LHCN-M2 (cell line): ENCODE data around the gene SCARF1.

DNA sequence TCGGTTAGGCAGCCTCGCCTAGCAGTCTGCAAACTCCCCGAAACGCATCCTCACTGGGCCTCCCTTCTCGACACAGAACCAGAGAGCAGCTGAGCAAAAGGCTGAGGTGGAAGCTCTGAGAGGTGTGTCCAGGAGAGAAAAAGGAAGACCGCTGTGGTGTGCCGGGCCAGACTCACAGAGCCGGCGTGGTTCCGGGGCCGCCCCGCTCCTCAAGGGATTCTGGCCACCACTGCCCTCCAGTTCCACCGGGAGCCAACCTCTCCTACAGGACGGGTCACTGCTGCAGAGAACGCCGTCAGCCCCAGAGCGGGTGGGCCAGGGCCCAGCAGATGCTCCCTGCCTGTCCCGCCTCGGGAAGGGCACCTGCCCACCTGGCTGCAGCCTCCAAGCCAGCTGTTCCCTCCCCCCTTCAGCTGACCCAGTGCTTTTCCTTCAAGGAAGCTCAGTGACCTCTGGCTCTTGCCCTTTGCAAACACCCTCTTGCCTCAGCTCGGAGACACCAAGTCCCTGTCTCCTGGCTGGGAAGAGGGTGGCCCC is 71.7 kb downstream of the ABR start:
- RAMPAGE, long total RNA = no peak

DNA sequence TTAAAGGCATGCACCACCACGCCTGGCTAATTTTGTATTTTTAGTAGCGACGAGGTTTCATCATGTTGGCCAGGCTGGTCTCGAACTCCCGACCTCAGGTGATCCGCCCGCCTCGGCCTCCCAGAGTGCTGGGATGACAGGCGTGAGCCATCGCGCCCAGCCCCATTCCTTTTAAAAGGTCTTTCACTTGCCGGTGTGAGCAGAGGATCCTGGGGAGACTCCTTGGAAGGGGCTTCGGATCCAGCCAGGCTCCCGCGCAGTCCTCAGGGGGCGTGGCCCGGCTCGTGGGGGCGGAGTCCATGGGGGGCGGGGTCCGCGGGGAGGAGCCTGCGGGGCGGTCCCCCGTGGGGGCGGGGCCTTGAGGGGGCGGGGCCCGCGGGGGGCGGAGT is 23.2 kb upstream of the ABR start:
- RAMPAGE, long total RNA = no peak

GRCh38 chr17:1286693-1287088 is 7.2 kb downstream of the TRARG1 start:
- RAMPAGE, long total RNA = no peak

DNA sequence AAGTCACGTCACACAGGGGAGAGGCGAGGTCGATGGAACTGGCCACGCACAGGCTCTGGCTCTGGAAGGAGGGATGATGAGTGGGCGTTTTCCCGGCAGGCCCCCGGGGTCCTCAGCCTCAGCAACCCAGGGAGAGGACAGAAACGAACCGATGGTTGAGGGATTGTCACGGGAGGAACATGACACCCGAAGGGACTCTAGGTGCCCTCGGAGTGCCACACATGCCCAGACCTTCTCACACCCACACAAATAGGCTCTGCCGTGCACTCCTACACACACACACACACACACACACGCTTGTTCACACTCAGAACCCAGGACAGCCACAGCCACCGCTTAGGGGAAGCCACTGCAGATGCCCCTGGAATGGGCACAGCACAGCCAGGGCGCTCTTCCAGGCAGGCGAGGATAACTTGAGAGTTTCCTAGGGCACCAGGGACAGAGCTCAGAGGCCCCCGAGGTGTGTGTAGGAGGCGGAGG is 20.8 kb downstream of the TRARG1 start:
- RAMPAGE, long total RNA = no peak

DNA sequence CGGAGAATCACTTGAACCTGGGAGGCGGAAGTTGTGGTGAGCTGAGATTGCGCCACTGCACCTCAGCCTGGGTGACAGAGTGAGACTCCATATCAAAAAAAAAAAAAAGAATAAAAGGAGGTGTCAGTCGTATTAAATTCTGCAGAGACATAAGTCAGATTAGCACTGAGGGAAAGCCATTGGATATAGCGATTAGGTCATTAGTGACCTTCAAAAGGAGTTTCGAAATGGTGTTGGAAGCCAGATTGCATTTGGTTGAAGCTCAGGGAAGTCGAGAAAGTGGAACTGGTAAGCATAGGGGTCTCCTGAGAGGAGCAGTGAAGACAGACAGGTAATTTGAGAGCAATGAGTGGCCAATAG is 4.7 kb upstream of the YWHAE start:
- RAMPAGE, long total RNA = no peak

DNA sequence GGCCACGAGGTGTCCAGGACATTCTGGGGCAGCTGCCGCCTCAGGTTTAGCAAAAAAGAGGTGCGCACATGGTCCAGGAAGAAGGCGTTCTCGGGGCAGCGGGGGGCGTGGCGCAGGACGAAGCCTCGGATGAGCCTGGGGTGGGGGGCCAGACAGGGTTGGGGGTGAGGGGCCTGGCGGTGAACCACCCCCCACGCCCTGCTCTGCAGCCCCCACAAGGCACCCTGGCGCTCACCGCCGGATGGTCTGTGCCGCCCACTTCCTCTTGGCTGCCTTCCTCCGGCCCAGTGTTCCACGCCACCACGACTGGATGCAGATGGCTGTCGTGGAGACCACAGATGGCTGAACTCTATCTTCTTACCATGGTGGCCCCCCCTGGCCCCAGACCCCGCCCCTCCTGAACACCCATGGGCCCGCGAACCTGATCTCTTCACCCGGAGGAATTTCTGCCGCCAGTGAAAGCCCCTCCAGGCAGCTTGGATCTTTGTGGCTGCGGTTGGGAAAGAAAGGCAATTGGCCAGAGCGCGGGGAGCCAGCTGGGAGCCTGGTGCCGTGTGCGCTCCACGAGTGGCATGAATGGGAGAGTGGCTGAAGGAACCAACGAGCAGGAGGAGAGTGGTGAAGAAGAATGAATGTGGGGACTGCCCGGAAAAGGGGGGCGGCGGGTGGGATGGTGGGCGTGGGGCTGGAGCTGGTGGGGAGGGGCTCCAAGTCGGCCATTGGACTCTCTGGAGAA is 14.3 kb upstream of the CRK start:
- RAMPAGE, long total RNA = no peak

DNA sequence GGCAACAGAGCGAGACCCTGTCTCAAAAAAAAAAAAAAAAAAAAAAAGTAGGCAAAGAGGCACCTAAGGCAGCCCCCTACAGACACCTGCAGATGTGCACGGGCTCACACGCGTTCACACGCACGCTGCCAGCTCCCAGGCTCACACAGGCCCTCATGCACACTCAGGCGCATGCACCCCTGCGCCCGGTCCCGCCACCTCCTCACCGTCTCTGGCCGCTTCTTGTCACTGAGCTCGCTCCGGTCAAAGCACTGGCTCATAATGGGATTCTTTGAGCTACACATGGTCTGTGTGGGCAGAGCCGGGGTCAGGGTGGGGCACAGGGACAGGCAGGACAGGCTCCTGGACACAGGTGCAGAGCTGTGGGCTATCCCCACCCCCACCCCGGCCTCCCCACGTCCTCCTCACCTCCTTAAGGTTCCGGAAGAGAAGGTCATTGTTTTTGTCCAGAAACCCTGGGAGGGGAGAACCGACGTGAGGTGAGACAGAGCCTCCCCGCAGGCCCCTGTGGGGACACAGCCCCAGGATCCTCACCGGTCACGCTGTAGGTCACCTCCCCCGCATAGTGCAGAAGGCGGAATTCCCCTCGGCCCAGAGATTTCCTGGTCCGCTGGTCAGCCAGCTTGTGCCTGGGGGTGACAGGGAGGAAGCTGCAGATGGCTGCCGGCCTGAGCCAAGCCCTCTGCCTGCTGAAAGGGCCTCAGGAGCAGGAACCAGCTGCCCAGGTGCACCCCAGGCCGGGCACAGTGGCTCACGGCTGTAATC is 17.9 kb downstream of the MYO1C start:
- RAMPAGE, long total RNA = no peak

- RAMPAGE, long total RNA = no peak
Measured at GRCh38 chr17:1645579-1646067, at the start of gene SCARF1. SCARF1 (minus strand) TSS chr17:1645732.

DNA sequence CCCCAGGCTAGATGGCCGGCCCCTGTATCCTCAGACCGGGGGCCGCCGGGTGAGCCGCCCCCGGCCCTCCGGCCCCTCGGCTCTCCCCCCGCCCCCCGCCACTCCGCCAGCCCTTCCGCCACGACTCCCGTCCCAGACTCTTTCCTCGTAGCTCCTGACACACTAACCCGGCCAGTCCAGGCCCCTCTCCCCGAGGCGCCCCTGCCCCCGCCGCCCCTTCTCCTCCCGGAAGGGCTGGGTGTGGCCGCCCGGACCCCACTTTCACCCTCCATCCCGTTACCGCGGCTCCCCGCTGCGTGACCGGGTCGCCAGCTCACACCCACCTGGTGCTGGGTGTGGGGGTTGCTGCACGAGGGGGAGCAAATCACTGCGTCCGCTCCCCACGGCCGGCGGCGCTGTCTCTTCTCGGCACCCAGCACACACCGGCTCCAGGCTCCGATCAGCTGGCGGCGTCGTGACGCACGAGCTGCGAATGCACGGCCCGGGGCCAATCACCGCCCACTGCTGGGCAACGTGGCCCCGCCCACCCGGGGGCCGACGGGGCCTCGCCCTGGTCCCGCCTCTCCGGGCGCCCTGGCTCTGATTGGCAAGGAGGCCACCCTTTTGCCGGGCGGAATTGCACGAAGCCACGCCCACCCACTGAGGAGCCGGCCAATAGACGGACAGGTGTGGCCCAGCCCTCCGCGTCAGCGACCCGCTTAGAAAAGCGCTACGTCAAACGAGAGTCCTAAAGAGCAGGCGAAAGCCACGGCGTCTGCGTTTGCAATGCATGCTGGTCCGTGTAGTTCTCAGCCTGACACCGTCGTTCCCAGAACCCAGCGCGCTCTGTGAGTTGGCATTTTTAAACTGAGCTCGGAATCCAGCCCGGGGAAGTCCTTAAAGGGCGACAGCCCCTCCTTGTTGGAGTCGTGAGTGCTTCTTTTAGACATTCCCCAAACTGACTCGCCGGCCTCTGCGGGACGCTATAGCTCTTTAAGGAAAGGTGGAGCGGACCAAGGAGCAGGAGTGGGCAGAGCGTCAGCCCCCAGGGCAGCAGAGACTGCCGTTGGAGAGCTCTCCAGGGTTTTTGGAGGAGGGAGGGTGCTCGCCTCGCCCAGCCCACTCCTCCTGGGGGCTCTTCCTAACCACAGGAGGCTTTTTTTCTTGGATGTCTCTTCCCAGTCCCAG is 6.0 kb upstream of the TLCD2 start:
- RAMPAGE, long total RNA = no peak

- RAMPAGE, long total RNA = no peak
Measured at GRCh38 chr17:1721967-1722445, 2.5 kb upstream of the WDR81 start.

DNA sequence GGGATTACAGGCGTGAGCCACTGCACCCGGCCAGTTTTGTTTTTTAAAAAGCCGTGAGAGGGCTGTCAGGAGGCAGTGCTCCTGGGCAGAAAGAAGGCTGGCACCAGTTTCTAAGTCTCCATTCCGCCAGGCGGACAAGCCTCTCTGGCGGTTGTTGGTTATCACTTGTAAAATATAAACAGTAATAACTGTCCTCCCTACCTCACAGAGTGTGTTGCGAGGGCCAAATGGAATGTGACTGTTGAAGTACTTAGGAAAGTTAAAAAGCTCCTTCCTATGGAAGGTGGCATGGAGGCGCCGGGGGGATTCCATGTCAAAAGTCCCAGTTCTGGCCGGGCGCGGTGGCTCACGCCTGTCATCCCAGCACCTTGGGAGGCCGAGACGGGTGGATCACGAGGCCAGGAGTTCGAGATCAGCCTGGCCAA is 739 bp upstream of the WDR81 start:
- RAMPAGE, long total RNA = no peak

GRCh38 chr17:1746766-1747658 is 4.3 kb downstream of the SERPINF2 start:
- RAMPAGE, long total RNA = no peak

DNA sequence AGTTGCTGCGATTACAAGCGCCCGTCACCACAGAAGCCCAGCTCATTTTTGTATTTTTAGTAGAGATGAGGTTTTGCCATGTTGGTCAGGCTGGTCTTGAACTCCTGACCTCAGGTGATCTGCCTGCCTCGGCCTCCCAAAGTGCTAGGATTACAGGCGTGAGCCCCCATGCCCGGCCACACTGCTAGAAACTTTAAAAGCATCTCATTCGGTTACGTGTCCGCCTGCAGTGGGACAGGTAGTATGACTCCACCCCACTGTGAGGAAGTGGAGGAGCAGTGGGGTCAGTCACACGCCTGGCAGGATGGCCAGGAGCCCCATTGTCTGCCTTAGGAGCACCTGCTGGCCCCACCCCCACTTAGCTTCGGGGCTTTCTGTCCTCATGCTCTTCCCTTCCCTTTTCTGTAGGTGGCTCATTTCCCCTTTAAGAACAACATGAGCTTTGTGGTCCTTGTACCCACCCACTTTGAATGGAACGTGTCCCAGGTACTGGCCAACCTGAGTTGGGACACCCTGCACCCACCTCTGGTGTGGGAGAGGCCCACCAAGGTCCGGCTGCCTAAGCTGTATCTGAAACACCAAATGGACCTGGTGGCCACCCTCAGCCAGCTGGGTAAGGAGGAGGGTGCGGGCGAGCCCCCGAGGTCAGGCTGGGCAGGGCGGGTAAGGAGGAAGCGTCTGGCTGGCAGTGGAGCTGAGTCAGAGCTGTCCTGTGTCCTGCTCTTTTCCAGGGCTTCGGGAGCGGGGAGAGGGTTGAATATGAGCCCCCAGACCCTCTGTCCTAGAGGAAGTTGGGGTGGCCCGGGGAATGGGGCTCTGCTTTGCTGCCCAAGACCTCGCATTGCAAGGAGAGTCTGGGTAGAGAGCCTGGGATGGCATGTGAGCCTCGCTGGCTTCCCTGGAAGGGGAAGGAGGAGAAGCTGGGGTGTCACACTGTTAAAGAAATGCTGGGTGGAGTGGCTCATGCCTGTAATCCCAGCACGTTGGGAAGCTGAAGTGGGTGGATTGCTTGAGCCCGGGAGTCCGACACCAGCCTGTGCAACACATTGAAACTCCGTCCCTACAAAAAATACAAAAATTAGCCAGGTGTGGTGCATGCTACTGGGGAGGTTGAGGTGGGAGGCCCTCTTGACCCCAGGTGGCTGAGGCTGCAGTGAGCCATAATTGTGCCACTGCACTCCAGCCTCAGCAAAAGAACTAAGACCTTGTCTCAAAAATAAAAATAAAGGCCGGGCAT is 9.3 kb upstream of the SERPINF1 start:
- RAMPAGE, long total RNA = no peak

GRCh38 chr17:1762441-1762919 is 620 bp downstream of the SERPINF1 start:
- RAMPAGE, long total RNA = start-site peak on the plus strand at chr17:1762805-1762813, 26 reads

- RAMPAGE, long total RNA = no peak
Measured at GRCh38 chr17:1782271-1782513, 20.3 kb downstream of the SERPINF1 start.

DNA sequence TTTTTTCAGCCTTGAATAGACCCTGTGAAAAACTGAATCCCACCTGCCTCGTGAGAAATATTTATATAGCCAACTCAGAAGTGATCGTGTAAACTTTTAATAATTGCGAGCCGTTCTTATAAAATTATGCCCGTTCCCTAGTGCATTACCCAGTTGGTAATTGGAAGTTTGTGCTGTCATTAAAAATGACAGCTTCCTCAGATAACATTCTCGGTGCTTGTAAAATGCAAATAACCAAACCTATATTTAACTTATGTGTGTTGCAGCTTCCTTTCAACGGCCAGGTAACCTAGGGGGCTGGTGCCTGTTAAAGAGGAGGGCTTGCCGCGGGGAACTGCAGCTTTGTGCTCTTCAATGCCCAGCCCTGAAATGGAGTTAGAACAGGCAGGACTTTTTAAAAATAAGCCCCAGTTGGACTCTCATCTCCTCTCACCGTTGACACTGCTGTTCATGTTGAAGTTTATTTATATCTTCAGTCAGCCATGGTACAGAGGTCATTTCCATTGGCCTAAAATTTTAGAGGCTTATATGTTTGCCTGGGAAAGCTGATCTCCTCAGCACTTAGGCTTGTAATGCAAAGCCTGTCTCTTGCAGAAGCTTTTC is 74.5 kb downstream of the RPA1 start:
- RAMPAGE, long total RNA = no peak

DNA sequence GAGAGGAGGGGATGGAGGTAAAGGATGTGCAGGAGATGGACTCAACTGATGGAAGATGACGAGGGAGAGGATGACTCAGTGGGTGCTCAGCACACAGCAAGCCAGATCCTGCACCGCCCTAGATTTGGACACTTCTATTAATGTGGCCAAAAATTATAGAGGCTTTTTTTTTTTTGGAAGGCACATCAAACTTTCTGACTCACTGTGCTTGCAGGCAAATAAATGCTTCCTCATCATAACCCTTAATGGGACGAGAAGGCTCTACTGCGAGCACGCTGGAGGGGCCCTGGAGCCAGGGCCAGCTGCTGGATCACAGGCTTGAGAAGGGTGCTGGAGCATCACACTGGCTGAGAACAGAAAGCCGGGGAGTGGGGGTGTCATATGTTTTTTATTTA is 36.0 kb downstream of the RTN4RL1 start:
- RAMPAGE, long total RNA = no peak

- RAMPAGE, long total RNA = no peak
Measured at GRCh38 chr17:2057705-2058233, 2.9 kb downstream of the HIC1 start.

- RAMPAGE, long total RNA = no peak
Measured at GRCh38 chr17:2062406-2063103, 7.7 kb downstream of the HIC1 start.

DNA sequence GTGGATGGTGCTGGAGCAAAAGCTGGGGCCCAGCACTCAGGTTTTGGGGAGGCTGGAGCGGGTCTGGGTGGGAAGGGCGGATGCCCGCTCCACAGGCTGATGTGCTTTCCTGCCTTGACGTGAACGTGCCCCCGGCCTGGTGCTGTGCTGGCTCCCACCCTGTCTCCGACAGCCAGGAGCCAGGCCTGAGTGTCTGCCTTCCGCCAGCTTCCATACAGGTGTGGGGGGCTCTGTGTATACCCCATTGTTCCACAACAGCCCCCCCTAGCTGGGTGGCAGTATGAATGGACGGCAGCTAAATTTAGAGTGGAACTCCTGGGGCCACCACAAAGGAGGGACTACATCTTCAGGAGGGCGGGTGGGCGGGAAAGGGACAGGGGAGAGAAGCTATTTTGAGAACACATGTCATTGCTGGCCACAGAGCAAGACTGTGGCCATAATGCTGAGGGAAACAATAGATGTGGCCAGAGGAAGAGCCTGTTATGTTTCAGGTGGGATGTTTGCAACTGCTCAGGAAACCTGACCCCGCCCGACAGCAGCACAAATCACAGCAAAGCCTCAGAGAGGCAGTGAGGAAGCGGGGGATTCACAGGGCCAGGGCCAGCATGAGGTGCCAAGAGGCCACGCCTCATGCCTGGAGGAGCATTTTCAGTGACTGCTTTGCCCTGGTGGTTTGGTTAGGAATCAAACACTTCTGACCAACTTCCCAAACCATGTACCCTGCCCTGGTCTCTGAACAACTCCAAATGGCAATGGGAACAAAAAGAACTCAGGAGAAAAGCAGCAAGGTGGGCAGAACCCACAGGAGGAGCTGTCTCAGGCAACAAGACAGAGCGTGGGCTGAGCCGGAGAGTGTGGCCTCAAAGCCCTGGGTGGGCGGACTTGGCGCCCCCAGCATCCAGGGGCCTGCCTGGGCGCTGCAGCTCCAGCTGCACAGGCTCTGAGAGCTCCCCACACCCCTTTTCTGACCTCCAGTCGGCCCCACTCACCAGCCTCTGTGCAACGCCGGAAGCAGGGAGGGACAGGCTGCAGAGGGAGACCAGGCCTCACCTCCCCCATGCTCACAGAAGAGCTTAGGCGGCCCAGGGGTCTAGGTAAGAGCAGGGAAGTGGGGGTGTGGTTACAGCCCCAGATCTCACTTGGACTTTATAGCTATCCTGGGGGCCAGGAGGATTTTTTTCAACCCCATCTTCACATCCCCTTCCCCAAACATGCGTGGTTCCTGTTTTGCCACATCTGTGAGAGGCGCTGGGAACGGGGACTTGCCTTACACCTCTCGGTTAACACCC is 20.5 kb downstream of the HIC1 start:
- RAMPAGE, long total RNA = no peak